ENCODE measurements around a stretch of chr1.

DNA sequence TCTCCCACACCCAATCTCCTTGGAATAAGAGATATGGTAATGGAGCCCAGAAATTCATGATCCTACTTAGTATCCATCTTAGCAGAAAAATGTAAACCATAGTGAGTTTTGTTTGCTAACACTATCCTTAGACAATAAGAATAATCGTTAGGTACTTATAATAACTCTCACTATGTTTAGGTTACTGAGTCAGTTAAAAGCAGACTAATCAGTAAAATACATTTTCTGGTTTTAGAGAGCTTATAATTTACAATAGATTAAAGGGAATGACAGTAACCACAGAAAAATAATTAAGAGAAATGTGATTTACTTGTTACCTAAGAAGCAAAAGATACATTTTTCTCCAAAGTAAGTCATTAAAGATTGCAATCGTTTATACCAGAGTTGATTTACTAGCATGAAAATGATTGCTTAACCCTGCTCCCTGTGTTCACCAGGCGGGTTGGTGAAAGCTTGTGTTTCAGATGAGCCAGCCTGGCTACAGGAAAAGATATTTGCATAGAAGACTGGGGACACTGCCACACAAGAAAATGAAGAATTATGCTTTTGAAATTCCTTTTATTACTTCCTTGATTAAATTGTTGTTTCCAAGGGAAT, 27.8 kb downstream of the LRRC8B start:
- PRO-cap = no peak
- RAMPAGE, long total RNA = no peak

DNA sequence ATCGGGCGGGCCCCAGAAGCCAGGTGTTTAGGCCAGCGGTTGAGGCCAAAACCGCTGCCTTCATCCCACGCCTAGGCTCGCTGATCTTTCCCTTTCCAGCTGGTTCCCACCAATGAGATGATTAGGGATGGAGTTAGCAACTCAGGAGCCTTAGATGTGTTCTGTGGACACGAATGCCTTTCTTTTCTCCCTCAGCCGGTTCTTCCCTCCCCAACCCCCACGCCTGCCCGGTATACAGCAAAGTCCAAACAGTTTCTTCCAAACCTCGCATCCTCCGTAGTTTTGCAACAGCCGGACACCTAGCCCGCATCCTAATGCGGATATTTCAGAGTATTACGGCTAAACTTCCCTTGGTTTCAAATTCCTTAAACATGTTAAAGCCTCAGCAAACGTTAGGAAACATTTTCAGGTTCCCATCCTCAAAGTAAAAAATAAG, 968 bp downstream of the LRRC8C start:
- PRO-cap = no peak
- RAMPAGE, long total RNA = no peak

GRCh38 chr1:89692683-89693275, 59.9 kb downstream of the LRRC8C start:
- PRO-cap = no peak
- RAMPAGE, long total RNA = no peak

DNA sequence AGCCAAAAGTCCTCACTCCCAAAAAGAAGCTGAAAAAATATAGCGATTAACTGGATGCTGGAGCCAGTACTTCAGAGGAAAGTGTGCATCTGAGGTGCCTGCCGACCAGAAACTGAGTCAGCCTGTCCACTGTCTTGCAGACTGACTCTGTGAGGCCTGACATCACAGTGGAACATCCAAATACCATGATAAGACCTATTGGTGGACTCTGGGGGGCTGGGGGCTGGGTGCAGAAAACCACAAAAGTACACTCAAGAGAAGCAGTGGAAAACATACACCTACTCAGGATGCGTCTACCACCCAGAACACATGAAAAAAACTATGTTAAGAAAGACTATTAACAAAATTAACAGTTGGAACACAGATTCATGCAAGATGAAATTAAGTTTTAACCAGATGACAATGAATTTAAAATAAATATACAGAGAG, 69.1 kb downstream of the LRRC8C start:
- PRO-cap = no peak
- RAMPAGE, long total RNA = no peak

DNA sequence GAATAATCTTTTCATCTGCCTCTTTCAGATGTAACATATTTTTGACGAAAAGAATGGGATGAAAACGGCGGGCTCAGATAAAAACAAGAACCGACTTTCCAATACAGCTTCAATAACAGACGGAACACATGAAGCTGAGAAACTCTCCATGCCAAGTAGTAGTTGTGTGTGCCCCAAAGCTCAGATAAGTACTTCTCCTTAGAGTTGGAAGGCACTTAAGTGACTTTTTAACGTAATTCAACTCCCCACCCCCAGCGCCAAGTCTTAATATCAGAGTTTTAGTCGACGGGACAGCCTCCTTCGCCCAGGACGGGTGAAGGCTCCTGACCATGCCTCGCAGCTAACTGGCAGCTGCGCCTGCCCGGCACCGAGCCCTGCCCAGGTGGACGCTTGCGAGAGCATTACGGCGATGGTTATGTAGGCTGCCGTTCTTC, 467 bp upstream of the LRRC8D start:
- PRO-cap = no peak
- RAMPAGE, long total RNA = no peak

- PRO-cap = no peak
- RAMPAGE, long total RNA = no peak
These were observed 83.3 kb downstream of the LRRC8D start for GRCh38 chr1:89904092-89904604.

GRCh38 chr1:89995953-89996345, 1.0 kb downstream of the ZNF326 start:
- PRO-cap = no peak
- RAMPAGE, long total RNA = no peak

DNA sequence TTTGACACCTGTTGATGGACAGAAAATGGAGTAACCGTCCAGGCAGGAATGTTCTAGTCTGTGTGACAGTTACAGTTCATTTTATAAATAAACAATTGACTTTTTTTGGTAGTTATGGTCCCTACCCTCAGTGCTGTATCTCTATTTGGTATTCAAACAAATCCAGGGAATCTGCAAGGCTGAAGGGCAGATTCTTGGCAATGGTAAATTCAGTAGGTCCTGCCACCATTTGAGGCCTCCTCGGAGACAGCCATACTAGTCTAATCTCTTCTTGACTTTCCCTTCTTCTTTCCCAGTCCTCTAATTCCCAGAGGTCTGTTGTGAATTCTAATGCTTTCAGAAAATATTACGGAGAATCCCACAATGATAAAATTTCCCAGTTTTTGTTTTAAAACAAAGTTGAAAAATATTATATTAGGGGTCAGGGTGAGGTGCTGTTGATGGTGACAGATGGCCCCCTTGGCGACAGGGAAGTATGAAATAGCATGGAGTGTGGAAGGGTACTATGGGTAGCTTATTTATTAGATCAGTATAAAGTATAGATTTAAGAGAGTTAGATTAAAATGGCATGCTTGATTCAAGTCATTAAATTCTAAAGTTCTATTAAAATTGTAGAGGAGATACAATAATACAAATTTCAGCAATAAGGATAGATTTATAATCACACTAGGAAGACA, 37.1 kb downstream of the ZNF326 start:
- PRO-cap = no peak
- RAMPAGE, long total RNA = no peak

DNA sequence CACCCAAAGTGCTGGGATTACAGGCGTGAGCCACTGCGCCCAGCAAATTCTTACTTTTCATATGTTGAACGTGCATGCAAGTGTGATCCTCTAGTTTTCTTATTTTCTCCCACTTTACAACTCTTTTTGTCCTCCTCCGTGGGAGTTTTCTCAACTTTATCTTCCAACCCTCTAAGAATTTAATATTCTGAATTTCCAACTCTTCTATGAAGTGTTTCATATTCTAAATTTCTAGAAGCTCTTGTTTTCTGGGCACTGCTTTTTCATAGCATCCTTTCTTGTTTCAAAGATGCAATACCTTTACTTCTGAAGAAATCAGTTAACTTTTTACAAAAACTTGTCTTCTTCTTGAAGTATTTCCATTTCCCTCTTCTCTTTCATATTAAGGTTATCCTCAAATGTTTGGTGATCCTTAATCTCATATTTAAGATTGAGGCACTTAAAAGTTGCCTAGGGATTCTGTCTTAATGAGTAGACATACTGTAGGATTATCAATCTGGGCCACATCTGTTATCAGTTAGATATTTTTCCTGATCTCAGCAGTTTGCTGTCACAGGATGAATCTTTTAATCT, 14.3 kb downstream of the ZNF644 start:
- PRO-cap = no peak
- RAMPAGE, long total RNA = no peak

GRCh38 chr1:91018551-91018921, 3.3 kb downstream of the ZNF644 start:
- PRO-cap = no peak
- RAMPAGE, long total RNA = no peak

- PRO-cap = bidirectional peak, plus-strand start at chr1:91021576, minus-strand start at chr1:91021471; bidirectional peak, plus-strand start at chr1:91022413, minus-strand start at chr1:91021798
- RAMPAGE, long total RNA = no peak
These were observed 640 bp downstream of the ZNF644 start for GRCh38 chr1:91020940-91021849.

GRCh38 chr1:91386986-91387592, 17.5 kb downstream of the HFM1 start:
- PRO-cap = no peak
- RAMPAGE, long total RNA = no peak

DNA sequence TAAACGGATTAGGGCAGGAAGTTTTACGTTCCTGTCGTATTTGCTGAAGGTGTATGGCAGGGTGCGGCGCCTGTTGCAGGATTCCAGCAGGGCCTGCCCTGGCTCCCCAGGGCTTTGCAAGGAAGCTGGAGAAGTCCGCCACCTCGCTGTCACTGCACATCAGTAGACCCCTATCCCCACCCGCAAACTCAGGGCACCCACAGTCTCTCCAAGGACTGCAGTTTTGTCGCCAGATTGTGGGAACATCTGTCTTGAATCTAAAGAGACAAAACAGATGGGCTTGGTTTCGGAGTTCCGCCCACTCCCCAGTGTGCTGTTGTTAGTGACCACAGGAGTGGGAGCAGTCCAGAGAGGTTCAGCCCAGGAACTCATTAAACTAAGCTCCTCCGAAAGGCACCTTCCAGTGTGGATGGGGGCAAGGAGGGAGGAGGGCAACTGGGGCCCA, 110.9 kb downstream of the CDC7 start:
- PRO-cap = no peak
- RAMPAGE, long total RNA = no peak

- PRO-cap = no peak
- RAMPAGE, long total RNA = no peak
These were observed 153.5 kb downstream of the TGFBR3 start for GRCh38 chr1:91732269-91733067.

DNA sequence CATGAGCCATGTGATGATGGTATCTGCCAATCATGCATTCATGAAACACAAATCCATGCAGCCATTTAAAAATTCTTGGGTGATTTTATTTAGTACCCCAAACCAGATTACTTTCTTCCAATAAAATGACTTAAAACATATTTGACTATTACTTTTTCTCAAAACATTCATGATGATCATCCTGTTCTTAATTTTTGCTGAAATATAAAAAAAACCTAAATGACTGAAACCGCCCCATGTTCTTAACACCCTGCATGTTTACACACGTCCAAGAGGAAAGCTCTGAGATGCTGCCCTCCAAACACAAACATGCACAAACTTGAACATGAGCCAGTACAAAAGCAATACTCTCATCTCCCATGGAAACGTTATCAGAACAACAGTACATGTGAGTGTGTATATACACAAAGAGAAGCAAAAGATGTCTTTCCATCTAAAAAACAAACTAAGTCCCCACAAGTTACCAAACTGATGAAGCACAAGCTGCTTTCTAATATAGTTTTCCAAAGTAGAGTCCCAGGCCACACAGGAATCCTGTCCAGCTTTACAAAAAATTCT, 140.0 kb downstream of the TGFBR3 start:
- PRO-cap = no peak
- RAMPAGE, long total RNA = no peak

- PRO-cap = no peak
- RAMPAGE, long total RNA = no peak
These were observed 58.1 kb downstream of the TGFBR3 start for GRCh38 chr1:91827677-91828432.

- PRO-cap = no peak
- RAMPAGE, long total RNA = no peak
These were observed 15.1 kb downstream of the TGFBR3 start for GRCh38 chr1:91870867-91871241.

DNA sequence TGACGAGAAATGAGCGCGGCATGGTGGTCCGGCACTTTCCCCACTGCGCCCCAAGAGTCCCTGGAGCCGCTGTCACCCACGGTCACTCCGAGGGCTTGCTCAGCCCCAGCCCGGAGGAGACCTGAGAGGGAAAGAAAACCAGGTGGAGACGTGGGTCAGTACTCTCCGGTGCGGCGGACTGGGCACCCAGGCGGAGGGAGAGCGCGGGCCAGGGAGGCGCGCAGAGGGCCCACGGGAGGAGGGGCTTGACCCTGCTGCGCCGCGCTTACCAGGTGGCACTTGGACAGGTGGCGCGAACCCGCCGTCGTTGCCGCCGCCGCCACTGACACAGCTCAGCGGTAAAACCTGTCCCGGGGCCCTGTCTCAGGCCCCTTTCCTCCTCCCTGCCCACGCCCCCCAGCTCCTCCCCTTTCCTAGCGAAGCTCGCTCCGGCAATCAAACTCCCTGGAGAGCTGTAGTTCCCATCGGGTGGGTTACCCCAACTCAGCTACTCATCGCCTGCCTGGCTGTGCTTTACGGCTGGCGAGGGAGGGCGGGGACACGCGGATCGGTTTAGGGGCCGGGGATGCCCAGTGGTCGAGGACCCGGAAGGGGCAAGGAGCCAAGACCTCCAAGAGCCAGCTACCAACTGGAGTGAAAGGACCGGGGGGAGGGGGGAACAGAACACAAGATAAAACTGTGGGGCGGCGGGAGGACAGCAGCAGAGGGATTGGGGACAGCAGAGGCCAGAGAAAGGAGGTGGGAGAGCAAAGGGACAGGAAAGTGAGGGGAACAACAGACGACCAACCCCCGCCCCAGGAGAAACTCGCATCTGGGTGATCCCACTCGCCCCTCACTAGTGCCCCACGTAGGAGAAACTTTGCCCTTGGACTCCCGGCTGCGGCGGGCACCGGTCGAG, 3.0 kb downstream of the GFI1 start:
- PRO-cap = no peak
- RAMPAGE, long total RNA = no peak

DNA sequence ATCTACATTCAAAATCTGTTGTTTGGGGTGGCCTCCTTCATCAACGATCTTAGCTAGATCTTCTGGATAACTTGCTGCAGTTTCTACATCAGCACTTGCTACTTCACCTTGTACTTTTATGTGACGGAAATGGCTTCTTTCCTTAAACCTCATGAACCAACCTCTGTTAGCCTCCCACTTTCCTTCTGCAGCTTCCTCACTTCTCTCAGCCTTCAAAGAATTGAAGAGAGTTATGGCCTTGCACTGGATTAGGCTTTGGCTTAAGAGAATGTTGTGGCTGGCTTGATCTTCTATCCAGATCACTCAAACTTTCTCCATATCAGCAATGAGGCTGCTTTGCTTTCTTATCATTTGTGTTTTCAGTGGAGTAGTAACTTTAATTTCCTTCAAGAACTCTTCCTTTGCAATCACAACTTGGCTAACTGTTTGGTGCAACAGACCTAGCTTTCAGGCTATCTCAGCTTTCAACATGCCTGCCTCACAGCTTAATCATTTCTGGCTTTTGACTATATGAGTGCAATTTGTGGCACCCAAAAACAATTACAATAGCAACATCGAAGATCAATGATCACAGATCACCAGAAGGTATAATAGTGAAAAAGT, 56.5 kb upstream of the GFI1 start:
- PRO-cap = no peak
- RAMPAGE, long total RNA = no peak

- PRO-cap = no peak
- RAMPAGE, long total RNA = no peak
These were observed 139.1 kb downstream of the EVI5 start for GRCh38 chr1:92645777-92646209.